ENCODE measurements around the gene MMP13.

DNA sequence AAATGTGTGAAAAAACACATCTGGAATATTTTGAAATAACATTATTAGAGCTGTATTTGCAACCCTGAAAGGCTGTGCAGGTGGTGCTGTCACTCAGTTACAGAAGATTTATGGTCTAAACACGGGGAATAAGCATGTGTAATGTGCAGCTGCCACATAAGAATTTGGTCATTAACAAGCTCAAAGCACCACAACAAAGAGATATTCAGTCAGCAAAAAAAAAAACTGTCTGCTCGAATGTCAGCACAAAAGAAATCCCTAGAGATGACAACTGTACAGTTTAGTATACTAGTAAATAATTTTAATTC is 31.3 kb downstream of the TMEM123 start:
- PRO-cap: no peak
- RRBS, 2 experiments: no CpG with 5 or more reads among the region's 2 CpGs

DNA sequence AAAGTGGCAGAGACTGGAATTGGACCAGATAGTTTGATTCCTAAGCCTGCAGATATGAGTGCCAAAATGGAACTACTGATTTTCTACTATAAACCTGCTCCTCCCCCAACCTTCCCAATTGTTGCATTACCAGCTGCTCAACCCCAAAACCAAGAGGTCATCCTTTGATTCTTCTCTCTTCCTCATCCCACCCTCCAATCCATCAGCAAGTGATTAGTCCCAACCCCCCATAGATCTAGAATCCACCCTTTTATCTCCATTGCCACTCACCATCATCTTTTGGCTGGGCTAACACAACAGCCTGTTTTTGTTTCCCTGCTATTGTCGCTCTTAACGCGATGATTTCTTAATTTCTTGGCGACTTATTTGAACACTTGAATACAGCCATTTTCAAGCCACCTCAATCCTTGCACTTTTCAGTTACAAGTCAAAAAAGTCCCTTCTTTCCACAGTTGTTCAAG is 2.6 kb downstream of the TMEM123 start:
- PRO-cap: no peak
- RRBS, 2 experiments: no CpG with 5 or more reads among the region's 4 CpGs

DNA sequence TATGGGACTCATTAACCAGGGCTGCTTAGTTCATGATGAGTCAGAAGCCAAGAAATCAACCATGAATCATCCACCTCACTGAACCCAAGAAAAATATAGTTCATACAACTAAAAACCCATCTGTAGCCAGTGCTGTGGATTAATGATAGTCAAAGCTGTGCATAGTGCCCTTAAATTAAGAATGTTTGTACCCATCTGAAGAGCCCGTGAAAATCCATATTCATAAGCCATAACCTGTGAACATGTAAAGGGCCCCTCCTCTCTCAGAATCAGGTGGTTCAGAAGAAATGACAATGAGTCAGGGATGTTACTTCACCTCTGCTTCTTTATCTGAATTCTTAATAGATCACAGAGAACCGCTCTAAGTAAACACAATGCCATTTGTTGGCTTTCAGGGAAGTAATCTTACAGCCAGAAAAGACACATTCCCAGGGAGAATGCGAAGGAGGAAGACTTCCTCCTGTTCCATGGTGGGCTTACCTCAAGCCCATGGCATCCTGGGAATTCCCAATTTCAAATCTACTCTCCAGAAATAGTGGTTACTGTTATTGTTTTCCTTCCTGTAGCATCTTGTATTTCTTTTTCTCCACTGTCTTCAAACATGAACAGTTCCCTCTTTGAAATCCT is 25.3 kb downstream of the MMP20 start:
- PRO-cap: no peak
- RRBS, 2 experiments: no CpG with 5 or more reads among the region's 3 CpGs

DNA sequence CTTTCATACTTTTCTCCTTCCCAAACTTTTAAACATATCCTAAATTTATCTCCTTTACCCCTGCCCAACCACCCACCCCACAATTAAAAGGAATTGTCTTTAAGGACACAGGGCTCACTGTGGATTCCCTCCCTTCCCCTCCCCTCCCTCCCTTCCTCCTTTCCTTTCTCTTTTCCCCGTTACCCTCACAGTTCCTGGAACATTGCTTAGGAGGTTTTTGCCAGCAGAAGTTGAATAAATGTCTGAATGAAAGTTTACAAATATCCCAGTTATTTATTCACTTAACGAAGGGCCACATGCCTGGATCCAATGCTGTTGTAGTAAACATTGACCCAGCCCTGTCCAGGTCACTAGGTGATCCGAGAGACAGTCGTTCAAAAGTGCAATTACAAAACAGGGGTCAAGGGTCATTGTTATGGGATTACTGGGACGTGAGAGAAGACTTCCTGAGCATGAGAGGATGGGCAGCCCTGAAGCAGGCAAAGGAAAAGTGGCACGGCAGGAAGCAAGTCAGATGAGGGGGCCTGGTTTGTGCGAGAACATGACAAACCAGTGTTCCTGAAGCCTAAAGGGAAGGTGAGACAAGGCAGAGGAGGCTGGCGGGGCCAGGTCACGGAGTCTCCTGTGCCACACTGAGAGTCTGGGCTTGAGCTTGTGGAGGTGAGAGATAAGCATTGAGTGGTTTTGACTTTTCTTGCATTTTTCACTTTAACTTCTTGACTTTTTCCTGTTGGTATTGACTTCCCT is 15.7 kb upstream of the MMP20 start:
- PRO-cap: no peak
- RRBS, 2 experiments: no CpG with 5 or more reads among the region's 9 CpGs

GRCh38 chr11:102955498-102955841 is at the start of gene MMP13:
Gene MMP13, minus strand, starts transcription at chr11:102955732.
- PRO-cap: no peak
- RRBS, 2 experiments: no CpG with 5 or more reads among the region's 5 CpGs

DNA sequence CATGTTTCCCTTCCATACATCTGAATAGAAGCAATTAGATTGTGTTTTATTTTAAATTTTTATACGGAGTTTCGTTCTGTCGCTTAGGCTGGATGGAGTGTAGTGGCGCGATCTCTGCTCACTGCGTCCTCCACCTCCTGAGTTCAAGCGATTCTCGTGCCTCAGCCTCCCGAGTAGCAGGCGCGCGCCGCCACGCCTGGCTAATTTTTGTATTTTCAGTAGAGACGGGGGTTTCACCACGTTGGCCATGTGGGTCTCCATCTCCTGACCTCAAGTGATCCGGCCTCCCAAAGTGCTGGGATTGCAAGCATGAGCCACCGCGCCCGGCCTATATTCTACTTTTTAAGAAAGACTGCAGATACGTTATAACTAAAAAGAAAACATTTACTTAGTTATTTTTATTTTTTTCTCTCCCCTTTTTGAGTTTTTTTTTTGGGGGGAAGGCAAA is 781 bp downstream of the DYNC2H1 start:
- PRO-cap: bidirectional peak, plus-strand start at position 218 of the sequence, minus-strand start at position 156 of the sequence
- RRBS, 2 experiments: no CpG with 5 or more reads among the region's 21 CpGs

GRCh38 chr11:103851157-103851905 is 185.1 kb upstream of the DDI1 start:
- PRO-cap: no peak
- RRBS, 2 experiments: no CpG with 5 or more reads among the region's 5 CpGs

DNA sequence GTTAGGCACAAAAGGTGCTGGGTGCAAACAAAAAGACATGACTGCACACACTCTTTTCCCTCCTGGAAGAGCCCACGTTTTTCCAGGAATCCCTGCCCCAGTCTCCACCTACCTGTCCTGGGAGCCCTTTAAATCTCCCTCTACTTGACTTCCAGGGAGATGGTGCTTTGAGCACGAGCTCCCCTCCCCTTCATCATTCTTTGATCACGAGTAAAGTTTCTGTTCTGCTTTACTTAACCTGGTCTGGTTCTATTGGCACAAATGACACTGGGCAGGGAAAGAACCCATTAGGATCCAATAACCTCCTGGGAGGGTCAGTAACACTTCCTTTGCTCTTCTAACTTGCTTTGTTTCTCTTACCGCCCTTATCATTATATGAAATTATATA is 137.5 kb upstream of the DDI1 start:
- PRO-cap: no peak
- RRBS, 2 experiments: no CpG with 5 or more reads among the region's 4 CpGs

DNA sequence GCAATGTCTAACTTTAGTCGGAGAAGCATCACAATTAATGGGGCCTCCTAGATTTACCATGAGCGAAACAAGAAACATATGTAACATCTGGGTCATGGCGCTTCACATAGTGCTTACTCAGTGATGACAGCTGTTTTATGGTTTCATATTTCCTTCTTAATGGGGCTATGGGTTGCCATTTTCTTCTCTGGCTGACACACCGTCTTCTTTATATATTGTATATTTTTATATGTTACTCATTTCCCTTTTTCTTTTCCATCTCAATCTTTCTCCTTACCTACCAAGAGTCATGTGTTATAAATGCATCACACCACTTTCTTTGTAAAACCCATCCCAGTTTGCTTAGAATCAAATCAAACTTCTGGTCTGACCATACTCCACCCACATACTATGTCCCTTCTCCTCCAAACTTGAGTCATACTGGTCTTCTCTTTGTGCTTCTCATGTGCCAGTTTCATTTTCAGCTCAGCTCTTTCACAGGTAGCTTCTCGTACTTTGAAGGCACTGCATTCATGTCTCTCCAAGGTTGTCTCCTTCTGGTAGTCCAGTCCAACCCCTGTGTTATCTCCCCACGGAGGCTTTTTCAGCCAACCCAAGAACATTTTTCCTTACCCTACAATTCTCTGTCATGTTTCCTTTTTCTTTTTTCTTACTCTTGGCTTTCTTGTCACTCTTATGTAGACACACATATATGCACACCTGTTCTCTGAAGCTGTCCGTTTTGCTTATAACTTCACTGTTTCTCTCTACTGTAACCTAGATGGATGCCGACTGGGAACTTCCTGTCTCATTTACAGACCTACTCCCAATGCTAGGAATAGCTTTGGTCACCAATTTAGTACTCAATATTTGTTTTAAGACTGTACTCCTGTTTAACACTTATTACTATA is 60.5 kb downstream of the CASP4 start:
- PRO-cap: no peak
- RRBS, 2 experiments: no CpG with 5 or more reads among the region's 8 CpGs

DNA sequence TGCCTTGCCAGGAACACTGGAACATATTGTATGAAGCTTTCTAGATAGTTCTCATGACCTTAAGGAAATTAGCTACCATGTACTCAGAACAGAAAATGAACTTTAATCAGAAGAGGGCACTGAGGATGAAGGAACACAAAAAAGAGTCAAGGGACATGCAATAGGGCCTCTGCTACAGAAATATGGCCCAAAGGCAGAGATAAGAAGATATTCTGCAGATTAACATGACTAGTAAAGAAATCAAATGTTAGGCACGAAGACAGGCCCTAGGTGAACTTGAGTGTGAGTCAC is 1.1 kb downstream of the CARD16 start:
- PRO-cap: no peak
- RRBS, 2 experiments: no CpG with 5 or more reads among the region's 1 CpG

- PRO-cap: no peak
- RRBS, 2 experiments: no CpG with 5 or more reads among the region's 4 CpGs
Observed at GRCh38 chr11:106733577-106733877, 284.7 kb downstream of the GUCY1A2 start.

DNA sequence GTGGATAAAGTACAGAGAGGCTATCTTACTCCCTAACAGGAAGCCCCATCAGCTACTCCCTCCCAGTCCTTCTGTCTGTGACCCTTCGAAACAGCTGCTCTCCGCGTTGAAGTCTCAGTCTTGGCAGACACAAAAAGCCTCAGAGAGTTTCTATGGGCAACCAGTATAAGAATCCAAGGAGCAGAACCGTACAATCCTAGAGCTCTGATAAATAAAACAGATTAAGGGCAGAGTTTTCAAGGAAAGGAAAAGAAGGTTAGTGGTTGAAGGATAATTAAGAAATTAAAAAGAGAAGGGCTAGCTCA is 35.0 kb downstream of the GUCY1A2 start:
- PRO-cap: no peak
- RRBS, 2 experiments: no CpG with 5 or more reads among the region's 4 CpGs

DNA sequence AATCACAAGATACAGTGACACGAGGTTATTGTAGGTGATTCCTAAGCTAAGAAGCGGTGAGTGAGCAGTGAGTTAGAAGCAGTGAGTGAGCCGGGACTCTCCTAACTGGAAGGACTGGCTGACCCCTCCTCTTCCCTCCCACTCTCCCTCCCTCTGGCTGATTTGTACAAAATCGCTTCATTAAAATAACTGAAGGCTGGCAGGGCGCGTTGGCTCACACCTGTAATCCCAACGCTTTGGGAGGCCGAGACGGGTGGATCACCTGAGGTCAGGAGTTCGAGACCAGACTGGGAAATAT is 468 bp upstream of the SLC35F2 start:
- PRO-cap: bidirectional peak, plus-strand start at position 75 of the sequence, minus-strand start outside the sequence
- RRBS, 2 experiments: no CpG with 5 or more reads among the region's 10 CpGs

DNA sequence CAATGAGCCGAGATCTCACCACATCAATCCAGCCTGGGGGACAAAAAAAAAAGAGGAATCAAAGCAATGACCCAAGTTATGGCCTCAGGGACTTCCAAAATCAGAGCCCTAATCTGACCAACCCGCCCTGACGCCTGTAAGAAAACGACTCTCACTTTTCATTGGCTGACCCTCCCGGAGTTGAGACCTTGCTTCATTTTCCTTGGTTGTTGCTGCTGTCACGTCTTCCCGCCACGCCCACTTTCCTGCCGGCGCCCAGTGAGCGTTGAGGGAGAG is 298 bp upstream of the RAB39A start:
- PRO-cap: bidirectional peak, plus-strand start outside the sequence, minus-strand start at position 102 of the sequence
- RRBS, 2 experiments: 1 to 2% methylated on average over 5 of the region's 11 CpGs

GRCh38 chr11:107929191-107929546 is 921 bp downstream of the RAB39A start:
- PRO-cap: unidirectional peak, minus-strand start at chr11:107929369
- RRBS, 2 experiments: no CpG with 5 or more reads among the region's 10 CpGs

GRCh38 chr11:107929709-107930344 is 1.6 kb downstream of the RAB39A start:
- PRO-cap: no peak
- RRBS, 2 experiments: no CpG with 5 or more reads among the region's 11 CpGs

DNA sequence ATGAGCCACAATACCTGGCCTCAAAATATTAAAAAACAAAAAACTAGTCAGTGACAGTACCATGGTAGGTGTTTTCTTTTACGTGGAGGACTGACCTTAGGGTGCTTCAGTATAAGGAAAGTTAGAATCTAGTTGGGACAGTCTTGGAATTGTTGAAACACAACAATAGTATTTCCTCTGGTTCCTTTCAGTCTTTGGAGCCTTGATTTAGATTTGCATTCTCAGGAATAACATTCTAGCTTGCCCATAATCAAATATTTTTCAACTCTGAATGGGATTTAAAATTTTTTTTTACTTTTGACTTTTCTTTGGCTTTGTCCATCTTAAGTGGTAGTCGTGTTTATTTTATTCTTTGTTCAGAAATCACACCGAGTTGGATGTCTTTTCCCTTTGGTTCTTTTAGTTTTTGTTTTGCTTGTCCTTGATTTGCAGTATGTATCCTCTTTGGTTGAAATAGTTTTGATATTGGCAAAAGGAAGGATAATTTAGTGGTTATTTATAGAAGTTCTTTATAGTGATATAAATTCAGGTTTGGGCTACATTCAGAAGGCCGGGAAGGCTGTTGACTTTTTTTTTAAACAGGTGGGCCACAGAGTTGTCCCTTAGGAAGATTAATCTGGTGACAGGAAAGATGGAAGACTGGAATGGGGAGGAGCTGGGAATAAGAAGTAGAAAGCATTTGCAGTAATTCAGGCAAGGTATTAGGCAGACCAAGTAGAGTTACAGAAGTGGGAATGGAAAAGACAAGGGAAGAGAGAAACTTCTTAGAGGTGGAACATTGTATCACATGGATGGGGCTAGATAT is 47.6 kb downstream of the CUL5 start:
- PRO-cap: no peak
- RRBS, 2 experiments: no CpG with 5 or more reads among the region's 4 CpGs

DNA sequence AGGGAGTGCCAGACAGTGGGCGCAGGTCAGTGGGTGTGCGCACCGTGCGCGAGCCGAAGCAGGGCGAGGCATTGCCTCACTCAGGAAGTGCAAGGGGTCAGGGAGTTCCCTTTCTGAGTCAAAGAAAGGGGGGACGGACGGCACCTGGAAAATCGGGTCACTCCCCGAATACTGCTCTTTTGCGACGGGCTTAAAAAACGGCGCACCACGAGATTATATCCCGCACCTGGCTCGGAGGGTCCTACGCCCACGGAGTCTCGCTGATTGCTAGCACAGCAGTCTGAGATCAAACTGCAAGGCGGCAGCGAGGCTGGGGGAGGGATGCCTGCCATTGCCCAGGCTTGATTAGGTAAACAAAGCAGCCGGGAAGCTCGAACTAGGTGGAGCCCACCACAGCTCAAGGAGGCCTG is 37.9 kb downstream of the ATM start:
- PRO-cap: no peak
- RRBS, 2 experiments: no CpG with 5 or more reads among the region's 25 CpGs

DNA sequence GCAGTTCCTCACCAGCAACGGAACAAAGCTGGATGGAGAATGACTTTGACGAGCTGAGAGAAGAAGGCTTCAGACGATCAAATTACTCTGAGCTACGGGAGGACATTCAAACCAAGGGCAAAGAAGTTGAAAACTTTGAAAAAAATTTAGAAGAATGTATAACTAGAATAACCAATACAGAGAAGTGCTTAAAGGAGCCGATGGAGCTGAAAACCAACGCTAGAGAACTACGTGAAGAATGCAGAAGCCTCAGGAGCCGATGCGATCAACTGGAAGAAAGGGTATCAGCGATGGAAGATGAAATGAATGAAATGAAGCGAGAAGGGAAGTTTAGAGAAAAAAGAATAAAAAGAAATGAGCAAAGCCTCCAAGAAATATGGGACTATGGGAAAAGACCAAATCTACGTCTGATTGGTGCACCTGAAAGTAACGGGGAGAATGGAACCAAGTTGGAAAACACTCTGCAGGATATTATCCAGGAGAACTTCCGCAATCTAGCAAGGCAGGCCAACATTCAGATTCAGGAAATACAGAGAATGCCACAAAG is 38.8 kb downstream of the ATM start:
- PRO-cap: no peak
- RRBS, 2 experiments: no CpG with 5 or more reads among the region's 14 CpGs

- PRO-cap: bidirectional peak, plus-strand start at chr11:110093760, minus-strand start at chr11:110093774
- RRBS, 2 experiments: under 1 to 2% methylated on average over 8 of the region's 45 CpGs
Observed at GRCh38 chr11:110093632-110094088, 468 bp downstream of the ZC3H12C start.

All from HEK293 (cell line).